Mesenchymal stem cell of Wharton's jelly (primary cell): ENCODE data around the gene ITGA8.

DNA sequence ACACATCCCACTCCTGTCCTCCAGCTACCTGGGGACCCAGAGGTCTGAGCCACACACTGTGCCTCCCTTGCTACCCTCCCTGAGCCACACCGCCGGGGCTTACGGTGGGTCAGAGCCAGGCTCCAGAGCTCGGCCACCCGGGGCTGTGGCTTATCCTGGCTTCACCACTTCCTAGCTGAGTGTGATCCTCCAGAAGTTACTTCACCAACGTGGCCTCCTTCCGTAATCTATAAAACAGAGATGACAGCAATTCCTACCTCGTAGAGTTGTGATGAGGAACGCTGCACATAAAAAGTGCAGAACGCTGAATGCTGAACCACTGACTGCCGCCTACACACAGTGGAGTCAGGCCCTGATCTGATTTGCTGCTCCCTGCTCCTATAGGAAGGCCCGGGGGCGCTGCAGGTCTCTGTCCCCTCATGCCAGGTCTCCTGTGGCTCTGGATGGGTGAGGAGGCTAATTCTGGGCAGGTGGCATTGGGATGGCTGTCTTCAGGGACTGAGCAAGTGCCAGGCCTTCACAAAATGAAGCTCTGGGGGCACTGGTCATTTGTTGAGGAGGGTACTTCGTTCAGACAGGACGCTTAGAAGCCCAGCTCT, 285.1 kb downstream of the PRPF18 start:
- CAGE, long polyA plus RNA: no peak

DNA sequence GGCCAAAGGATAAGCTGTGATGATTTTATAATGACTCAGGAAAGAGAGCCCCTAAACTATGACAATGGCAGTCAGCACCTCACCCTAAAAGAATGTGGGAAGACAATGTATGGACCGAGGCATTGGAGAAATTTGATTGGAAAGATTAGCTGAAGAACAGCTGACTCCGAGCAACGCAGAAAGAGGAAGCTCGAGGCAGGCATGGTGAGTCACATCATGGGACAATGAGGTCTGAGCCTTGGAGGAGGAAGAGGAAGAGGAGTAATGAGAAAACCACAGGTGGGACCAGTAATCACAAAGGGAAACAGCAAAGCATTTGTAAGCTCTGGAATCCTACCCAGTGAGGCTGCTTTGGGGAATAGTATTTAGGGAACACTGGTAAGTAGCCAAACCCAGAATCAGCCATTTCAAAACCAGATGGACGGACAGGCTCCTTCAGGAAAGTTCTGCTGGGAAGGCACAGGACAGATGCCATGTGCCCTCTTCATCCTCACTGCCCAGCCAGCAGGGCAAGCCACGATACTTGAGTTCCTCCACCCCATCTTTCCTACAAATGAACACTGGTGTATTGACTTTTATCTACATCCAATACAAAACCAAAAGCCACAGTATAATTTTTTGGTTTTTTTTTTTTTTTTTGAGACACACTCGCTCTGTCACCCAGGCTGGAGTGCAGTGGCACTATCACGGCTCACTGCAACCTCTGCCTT, 295.6 kb downstream of the PRPF18 start:
- CAGE, long polyA plus RNA: no peak

DNA sequence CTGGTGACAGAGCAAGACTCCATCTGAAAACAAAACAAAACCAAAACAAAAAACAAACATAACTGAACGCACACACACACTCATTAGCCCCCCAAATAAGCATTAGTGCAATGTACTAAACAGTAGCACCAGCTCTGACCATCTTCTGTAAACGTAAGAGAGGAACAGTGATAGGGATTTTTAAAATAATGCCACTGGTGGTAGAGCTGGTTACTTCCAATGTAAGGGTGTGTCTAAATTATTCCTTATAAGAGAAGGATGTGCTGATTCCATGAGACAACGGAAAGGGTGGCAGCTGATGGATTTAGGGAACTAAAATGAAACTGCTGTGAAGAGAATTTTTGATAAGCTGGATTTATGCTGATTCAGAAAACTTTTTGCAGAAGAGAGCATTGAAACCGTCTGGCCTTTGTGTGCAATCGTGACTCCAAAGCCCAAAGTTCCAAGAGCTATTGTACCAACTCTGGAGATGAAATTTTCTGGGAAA, 300.9 kb downstream of the PRPF18 start:
- CAGE, long polyA plus RNA: no peak

- CAGE, long polyA plus RNA: no peak
Observed at GRCh38 chr10:13956715-13957448, 370.1 kb downstream of the PRPF18 start.

GRCh38 chr10:14022018-14022657, 308.6 kb downstream of the FRMD4A start:
- CAGE, long polyA plus RNA: no peak

DNA sequence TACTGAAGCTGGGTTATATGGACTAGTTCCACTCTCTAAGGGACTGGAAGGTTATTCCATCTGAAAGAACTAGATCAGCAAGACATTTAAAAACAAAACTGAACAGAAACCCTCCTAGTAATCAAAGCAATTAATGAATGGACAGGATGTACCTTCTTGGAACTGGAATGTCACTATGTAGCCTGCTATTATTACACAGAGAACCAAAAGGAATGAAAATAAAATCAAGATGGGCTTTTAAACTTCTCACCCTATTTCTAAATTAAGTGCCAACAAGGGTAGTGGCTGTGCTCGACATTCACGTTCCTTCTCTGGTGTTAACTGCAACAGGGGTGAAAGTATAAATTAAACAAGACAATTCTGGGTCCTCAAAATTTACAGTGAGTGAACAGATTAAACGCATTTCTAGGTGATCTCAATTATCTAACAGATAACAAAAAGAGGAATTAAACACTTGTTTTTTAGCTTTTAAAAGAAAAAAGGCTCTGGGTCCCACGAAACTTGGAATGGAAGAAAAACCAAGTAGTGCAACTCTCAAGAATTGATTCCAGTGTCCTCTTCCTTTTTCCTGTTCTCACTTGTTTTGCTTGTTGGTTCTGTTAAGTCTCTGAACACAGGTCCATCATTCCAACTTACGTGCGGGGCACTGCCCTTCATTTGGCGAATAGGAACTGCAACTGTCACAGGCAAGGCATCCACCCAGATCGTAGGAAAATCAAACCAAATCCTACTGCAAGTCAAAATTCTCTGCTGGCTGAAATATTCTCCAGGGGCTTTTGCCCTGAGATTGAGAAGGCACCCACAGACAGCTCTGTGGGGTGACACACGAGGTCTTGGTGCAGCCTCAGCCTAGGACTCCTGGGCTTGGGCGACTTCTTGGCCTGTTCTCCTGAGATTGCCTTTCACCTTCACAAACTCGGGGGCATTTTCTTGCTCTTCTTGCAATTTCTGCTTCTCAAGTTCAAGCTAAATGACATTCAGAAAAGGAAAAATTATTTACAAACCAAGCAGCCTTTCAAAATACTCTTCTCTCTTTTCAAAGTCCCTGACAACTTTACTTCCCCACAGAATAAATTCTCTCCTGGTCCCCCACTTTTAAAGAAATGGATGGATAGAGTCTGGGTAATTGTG, 190.0 kb upstream of the FRMD4A start:
- CAGE, long polyA plus RNA: no peak

DNA sequence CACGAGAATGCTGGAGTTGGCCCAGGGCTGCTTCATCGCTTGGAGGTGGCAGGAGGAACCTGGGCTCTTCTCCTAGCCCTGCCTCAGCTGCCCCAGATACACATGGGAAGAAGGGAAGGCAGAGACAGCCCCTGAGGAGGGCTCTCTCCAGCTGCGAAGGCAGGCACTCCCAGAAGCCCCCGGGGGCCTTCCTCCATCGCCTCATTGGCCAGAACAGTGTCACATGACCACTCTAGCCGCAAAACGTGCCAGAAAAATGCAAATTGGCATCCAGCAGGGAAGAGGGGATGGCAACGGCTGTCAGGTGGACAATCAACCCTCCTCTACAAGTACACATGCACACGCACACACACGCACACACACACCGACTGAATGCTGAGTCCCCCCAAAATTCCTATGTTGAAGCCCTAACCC, 217.8 kb upstream of the FRMD4A start:
- CAGE, long polyA plus RNA: no peak

- CAGE, long polyA plus RNA: no peak
Observed at GRCh38 chr10:14552083-14552646, 221.4 kb upstream of the FRMD4A start.

DNA sequence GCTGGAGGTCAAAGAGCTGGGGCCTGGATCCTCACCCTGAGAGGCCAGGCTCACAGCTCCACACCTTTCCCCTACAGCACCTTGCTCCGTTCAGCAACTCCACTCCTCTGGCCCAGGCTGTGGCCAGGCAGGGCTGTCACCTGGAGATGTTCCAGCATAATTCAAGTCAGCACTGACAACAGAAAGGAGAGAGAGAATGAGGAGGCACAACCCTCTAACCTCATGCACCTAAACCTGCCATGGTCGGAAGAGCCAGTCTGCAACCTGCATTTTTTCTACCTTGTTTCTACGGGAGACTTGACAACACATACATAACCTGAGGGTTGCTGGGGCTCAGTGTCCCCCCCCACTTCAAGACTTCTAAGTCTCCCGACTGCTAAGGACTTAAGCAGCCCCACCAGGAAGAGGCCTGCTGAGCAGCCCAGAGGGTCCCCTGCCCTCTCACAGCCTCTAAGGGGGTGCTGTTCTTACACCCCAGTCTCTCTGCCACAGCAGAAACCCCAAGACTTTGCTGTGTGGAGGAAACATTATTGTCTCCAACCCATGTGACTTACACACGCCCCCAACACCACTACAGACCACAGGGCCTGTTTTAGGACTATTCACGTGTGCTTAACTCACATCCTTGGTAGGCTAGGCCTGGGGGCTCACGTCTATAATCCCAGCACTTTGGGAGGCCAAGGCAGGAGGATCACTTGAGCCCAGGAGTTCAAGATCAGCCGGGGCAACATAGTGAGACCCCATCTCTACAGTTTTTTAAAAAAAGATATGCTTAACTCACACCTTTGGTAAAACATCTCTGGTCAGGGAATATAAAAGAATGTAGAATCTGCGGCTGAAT, 175.6 kb downstream of the FAM107B start:
- CAGE, long polyA plus RNA: no peak

GRCh38 chr10:14876659-14877481, 1.8 kb upstream of the SUV39H2 start:
- CAGE, long polyA plus RNA: no peak

DNA sequence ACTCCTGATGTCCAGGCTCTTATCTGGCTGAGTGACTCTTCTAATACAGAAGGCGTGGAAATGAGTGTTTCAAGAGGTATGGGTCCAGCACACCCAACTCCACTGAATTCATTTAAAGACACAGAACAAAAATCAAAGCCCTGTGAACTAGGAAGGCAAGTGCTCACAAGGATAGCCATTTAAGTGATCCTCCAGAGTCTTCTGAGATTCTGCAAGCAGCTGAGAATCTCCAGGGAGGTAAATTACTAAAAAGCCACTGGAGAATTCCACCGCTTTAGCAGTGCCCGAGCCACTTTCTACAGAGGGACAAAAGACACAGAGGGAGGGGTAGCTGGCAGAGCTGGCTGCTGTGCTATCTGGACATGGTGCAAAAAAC, 24.5 kb downstream of the FAM171A1 start:
- CAGE, long polyA plus RNA: no peak

- CAGE, long polyA plus RNA: no peak
Observed at GRCh38 chr10:15395843-15396337, 24.8 kb upstream of the FAM171A1 start.

- CAGE, long polyA plus RNA: no peak
Observed at GRCh38 chr10:15442066-15442451, 71.0 kb upstream of the FAM171A1 start.

DNA sequence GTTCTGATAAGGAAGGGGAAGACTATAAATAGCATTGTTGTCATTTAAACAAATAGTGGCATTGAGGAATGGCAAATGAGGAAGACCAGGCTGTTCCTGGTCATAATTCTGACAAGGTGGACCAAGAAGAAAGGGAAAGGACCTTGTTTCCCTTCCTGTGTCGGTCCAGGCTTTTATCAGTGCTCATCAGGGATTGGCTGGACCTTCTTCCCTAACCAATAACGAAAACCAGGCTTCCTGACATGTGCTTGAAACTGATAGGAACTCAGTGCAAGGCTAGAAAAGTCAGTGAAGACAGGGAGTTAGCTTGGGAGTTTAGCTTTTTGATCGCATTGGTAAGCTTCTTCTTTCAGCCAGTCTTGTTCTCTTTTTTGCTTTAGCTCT, 116.1 kb downstream of the ITGA8 start:
- CAGE, long polyA plus RNA: no peak

- CAGE, long polyA plus RNA: no peak
Observed at GRCh38 chr10:15719572-15720519, at the start of gene ITGA8. Gene ITGA8, minus strand, starts transcription at chr10:15719922.

- CAGE, long polyA plus RNA: no peak
Observed at GRCh38 chr10:15748033-15748516, 28.4 kb upstream of the ITGA8 start.

DNA sequence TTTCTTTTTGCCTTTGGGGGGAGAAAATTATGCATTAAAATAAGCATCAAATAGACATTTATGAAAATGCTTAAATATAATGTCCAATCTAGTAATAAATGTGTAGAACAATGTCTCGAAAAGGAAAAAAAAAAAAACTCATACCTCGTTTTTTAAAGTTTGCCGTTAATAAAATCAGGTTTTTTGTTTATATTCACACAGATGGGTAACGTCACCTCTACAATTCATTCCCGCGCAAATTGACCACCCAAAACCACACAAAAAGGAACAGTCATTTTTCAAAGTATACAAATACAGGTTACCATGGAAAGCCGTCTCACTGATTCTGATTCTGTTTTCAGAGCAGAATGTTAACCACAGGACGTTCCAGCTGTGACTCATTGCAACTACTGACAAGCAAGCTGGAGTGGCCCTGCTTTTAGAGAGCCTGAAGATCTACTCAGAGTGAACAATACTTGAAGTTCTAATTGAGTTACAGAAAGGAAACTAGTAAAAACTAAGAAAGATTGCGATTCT, 106.3 kb downstream of the CUBN start:
- CAGE, long polyA plus RNA: no peak

DNA sequence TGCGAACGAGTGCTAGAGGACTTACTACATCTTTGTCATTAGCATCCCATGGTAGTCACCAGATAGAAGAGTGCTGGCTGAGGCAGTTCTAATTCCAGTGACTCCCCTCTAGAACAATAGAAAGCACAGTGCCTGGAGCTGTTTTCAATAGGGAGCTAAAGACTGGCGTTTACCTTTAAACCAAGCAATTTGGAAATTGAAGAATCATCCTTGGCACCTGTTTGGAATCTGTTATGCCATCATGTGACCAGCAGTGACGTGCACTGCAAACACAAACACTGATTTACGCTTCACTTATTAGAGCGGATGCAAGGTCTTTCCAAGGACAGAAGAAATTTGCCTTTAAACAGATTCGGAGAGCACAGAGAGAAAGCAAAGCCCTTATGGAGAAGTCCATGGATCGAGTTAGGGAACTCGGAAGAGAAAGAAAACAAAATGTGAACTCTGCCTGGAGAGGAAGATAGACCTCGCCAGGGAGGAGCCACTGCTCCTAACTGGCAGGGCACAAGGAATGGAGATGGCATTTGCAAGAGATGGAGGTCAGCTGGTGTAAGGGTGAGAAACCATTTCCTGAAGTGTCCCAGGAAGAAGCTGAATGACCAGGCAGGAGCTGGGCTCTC, 97.9 kb downstream of the CUBN start:
- CAGE, long polyA plus RNA: no peak

GRCh38 chr10:17062395-17062924, 67.2 kb downstream of the CUBN start:
- CAGE, long polyA plus RNA: no peak

GRCh38 chr10:17115100-17115563, 14.5 kb downstream of the CUBN start:
- CAGE, long polyA plus RNA: no peak